ENCODE data around the genes PCDHB5, PCDHB16, PCDHB11, PCDHB13 and NDFIP1.

GRCh38 chr5:141039905-141041008 lies 10.9 kb upstream of the PCDHB1 start:
- PRO-cap, result no peak

- PRO-cap, result no peak
Measured at GRCh38 chr5:141134868-141135460, at the start of gene PCDHB5. Gene PCDHB5 (plus strand): TSS chr5:141135206.

DNA sequence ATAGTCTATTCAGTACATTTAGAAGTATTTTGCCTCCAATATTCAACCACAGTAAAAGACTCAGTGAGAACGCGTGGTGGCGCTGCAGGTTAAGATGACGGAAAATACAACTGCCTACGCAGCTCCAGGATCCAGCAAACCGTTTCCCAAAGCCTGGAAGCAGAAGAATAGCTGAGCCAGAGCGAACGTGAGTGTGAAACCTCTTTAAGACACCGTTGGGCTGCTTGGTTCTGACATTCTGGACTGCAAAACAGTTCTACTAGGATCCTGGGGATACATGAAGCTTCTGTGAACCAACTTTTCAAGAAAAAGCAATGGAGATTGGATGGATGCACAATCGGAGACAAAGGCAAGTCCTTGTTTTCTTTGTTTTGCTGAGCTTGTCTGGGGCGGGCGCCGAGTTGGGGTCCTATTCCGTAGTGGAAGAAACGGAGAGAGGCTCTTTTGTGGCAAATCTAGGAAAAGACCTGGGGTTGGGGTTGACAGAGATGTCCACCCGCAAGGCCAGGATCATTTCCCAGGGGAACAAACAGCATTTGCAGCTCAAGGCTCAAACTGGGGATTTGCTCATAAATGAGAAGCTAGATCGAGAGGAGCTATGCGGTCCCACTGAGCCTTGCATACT lies at the start of gene PCDHB16:
Gene PCDHB16 (plus strand): TSS at position 142 of the 625 bp plus-strand sequence.
- PRO-cap, result no peak

DNA sequence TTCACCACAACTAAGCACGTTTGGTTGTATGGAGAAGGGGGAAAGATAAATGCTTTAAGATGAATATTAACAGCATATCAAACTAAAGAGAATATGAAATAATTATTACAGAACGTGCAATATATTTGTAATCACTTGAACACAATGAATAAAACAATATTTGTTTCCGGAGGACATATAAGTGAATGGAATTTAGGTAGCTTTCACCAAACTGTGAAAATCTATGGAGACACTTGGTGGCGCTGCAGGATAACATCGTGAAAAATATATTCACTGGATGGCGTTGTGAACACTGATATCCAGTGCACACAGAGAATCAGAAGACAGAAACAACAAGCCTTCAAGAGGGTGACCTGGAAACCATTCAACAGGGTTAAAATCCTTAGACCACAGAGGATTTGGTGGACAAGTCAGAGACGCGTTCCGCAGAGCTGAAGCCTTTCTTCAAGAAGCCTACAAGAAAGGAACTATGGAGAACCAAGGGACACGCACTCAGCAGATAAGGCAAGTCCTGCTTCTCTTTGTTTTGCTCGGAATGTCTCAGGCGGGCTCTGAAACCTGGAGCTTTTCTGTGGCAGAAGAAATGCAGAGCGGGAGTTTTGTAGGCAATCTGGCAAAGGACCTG lies at the start of gene PCDHB11:
Gene PCDHB11 (plus strand): TSS at position 322 of the 625 bp plus-strand sequence.
- PRO-cap, result no peak

DNA sequence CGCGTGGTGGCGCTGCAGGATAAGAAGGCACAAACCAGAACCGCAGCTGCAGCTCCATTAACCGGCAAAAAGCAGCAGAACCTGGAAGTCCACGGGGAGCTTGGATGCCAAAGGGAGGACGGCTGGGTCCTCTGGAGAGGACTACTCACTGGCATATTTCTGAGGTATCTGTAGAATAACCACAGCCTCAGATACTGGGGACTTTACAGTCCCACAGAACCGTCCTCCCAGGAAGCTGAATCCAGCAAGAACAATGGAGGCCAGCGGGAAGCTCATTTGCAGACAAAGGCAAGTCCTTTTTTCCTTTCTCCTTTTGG lies at the start of gene PCDHB13:
Gene PCDHB13 (plus strand): TSS at position 49 of the 317 bp plus-strand sequence.
- PRO-cap, result no peak

DNA sequence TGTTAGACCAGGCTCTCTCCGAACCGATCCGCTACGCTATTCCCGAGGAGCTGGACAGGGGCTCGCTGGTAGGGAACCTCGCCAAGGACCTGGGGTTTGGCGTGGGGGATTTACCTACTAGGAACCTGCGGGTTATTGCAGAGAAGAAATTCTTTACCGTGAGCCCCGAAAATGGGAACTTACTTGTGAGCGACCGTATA lies 323 bp downstream of the PCDHGB3 start:
- PRO-cap, result no peak

DNA sequence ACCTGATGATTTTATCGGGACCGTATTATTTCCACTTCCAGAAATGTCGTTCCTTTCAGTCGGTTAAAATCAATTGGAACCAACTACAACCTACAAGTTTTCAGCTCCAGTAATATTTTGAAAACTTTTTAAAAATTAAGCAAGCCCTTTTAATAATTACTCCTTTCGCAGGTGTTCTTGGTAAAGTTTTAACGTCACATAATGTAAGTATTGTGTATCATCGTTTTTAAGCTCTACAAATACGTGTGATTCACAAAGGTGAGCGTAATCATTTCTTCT lies 247 bp upstream of the PCDHGA11 start:
- PRO-cap, result no peak

DNA sequence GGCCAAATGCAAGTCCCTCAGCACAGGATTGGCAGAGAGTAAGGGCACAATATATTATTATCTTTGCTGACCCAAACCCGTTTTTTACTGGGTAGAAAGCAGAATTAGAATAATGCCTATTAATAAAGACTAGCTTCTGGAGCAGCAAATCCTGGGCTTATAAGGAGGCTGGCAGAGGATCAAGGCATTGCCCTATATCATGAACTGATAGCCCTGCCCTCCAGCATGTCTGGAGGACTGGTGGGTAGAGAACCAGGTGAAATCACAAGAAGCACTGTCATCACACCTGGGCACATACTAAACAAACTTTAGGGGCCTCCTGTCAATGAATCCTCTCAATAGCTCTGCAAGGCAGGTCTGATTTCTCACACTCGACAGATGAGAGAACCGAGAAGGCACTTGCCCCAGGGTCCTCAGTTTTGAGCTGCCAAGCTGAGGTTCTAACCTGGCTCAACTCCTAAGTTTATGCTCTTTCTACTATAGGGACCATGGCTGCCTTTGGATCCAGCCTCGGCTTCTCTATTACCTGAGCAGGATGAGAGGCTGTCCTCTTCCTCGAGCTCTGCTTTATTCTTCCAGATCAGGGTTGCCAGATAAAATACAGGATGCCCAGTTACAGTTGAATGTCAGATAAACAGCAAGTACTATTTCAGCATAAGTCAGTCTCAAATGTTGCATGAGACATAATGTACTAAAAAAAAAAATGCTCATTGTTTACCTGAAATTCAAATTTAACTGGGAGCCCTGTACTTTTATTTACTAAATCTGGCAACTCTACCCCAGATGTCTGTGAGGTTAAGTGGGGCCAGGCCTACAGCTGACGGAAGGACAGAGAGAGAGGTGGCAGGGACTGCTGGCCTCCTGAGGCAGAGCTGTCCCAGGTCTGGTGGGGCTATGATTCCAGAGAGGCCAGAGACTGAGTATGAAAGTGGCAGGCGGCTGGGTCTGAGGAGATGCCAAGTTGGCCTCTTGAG lies 18.0 kb downstream of the PCDHGC5 start:
- PRO-cap, result no peak

DNA sequence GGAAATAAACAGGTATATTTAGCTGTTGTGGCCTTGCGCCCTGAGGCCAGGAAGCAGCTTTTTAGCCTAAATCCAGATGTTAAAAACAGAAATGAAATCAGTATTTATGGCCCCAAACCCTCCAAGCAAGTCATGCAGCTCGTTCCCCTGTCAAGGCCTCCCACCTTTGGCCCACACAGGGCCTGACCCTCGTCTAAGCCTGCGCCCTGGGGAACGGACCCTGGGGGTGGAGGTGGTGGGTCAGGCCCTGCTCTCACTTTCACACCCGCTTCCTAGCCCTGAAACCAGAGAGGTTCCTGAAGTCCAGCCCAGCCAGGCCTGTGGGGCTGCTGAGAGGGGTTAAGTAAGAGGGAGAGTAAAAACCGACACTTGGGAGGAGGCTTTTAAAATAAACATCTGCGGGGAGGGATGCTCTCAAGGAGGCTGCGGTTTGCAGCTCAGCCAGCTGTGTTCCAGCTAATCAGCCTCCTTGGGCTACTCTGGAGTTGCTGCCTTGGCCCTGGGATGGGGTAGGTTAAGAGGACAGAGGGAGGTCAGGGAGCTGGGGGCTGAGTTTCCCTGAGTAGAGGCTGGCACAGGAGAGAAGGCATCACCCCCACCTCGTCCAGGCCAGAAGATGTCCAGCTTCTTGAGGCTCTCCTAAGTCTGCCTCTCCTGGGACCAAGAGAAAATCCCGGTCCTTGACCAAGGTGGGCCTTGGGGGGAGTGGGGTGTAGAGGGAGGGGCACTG lies 18.9 kb downstream of the PCDHGC5 start:
- PRO-cap, result no peak

DNA sequence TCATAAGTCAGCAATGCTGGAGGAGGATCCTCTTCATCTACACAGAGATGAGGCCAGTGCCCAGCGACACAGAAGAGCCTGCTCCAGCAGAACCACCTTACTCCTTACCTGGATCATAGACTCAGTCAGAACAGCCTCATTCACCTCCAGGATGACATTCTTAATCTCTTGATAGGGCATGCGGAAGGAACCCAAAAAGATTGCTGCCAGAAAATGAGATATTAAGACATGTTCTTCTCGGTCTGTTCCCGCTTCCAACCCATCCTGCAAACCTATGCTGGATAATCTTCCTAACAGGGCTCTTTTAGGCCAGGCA lies 40.6 kb downstream of the PCDHGC5 start:
- PRO-cap, result no peak

DNA sequence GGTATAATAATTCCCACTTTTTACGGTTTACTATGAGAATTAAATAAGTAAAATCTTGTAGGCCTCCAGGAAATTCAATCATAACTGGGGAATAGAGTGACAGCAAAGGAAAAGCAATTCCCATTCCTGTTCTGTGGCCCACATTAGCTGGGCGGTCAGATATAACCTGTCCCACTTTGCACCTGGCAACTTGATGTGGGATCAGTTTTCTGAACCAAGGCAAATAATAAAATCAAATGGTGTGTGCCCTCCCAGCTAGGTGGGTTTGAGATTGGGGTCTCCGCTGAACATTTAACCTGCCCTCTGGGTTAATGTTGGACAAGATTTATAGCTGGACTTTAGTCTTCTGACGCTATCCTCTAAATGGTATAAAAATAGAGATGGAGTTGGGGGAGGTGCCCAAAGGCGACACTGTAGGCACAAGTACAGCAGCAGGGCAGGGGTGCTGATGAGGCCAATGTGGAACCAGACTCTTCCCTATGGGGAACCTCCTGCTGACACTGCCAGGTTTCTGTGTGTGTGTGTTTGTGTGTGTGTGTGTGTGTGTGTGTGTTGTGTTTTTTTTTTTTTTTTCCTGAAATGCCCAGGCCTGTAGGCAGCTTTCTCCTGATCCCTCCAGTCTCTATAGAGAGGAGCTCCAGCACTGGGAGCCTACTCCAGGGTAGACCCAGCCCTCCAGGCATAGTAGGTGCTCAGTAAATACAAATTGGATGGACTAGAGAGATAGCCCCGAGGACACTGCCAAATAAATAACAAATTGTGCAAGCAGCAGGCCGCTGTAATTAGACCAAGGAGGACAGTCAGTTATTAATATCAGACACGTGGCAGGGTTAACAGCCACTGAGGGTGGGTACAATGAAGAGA lies 37.9 kb downstream of the PCDH1 start:
- PRO-cap, result no peak

DNA sequence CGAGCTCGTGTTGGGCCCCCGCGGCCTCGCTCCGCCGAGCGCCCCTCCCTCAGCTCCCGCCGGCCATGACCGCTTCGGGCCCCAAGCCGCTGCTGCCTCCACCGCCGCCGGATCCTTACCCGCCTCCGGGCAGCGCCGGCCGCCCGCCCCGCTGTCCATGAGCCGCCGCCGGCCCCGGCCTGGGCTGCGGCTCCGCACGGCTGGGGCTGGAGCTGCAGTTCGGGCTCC lies 192 bp downstream of the PCDH1 start:
- PRO-cap, result no peak

GRCh38 chr5:141996879-141997613 lies 15.8 kb downstream of the GNPDA1 start:
- PRO-cap, result no peak

- PRO-cap, result no peak
Measured at GRCh38 chr5:142104475-142105016, 4.0 kb upstream of the NDFIP1 start.

DNA sequence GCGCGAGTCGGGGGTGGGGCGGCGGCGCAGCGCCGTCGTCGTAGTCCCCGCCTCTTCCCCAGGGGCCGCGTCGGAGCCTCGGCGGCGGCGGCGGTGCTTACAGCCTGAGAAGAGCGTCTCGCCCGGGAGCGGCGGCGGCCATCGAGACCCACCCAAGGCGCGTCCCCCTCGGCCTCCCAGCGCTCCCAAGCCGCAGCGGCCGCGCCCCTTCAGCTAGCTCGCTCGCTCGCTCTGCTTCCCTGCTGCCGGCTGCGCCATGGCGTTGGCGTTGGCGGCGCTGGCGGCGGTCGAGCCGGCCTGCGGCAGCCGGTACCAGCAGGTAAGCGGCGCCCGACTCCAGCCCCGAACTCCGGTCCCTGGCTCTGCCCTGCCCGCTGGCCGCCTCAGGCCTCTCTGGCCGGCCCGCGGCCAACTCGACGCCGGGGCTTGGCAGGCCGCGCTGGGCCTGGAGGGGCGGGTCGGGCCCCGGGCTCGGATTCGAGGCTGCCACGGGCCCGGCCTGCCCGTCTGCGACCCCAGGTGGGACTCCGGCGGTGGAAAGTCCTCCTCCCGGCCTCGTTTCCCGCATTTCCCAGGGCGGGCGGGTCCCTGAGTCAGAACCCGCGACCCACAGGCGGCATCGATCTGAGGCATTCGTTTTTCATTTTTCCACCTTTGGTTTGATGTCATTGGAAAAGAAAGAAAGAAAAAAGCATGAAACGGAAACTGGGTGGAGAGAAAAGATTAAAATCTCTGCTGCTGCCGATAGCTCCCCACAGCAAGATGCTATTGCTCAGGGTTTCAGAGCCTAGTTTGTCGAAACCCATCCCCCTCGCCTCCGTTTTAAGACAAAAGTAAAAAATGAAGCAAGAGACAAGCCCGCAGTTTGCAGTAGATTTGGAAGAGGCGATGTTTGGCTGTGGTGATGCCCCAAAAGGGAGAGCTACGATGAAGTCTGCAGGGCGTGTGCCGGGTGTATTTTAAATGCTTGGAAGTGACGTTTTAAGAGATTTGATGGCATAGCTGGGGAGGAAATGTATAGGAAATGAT lies at the start of gene NDFIP1:
Gene NDFIP1 (plus strand): TSS at position 61 of the 1,029 bp plus-strand sequence.
- PRO-cap, result bidirectional peak, plus-strand start at position 61 of the sequence, minus-strand start outside the sequence; unidirectional peak, plus-strand start at position 346 of the sequence

GRCh38 chr5:142143434-142144217 lies 35.0 kb downstream of the NDFIP1 start:
- PRO-cap, result no peak

DNA sequence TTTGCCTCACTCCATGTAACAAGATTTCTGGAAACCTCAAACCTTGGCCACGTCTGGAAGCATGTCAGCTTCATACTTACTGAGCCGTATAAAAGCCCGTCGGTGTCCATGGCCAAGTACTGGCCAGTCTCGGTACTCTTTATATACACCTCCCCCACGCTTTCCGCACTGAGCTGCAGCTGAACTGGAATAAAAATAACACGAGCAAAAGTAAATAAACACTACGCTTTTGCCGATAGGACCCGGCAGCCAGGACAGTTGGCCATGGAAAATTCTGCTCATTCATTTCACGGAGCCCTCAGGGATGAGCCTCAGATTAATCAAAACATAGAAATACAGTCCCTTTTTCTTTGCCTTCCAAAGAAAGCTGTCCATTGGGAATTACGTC lies 85.3 kb downstream of the FGF1 start:
- PRO-cap, result no peak

DNA sequence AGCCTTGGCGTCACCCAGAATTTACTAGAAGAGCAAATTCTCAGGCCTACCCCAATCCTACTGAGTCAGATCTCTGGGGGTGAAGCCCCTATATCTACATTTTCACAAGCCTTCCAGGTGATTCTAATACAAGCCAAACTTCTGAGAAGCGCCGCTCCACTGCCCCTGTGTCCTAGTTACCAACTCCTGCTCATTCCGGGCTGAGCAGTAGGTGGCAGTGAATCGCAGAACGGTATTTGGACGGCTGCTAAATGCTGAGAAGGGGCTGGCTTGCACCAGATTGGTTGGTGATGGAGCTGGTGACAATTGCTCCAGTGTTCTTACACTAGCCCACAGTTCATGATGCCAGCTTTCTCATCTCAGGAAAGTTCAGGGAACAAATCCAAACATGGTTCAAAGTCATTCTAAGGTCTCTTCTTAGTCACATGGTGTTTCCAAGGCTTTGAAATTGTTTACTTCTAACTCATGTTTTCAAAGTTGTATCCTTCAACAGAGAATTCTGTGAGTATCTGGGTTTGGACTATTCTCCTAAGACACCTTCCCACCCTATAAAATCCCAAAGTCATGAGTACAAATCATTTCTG lies 31.1 kb upstream of the FGF1 start:
- PRO-cap, result no peak

DNA sequence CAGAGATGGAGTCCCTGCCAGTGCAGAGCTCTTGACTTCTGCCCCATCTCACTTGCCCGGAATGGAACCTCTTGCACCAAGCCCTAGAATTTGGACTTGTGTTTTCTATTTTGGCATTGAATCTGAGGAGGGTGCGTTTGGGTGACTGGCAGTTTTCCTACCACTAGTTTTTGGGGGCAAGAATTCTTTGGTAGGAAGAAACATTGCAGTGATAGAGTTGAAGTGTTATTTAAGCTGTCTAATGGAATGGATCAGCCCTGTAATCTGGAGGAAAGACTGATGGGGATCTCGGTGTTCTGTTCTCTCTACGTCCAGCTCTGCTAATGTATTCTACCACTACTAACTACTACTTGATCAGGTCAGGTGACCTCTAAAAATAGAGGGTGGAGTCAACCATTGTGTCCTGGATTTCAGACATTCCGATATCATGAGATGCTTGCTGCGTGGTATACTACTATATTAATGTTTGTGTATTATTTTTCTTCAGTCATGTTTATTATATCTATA lies 2.6 kb downstream of the ARHGAP26 start:
- PRO-cap, result no peak

DNA sequence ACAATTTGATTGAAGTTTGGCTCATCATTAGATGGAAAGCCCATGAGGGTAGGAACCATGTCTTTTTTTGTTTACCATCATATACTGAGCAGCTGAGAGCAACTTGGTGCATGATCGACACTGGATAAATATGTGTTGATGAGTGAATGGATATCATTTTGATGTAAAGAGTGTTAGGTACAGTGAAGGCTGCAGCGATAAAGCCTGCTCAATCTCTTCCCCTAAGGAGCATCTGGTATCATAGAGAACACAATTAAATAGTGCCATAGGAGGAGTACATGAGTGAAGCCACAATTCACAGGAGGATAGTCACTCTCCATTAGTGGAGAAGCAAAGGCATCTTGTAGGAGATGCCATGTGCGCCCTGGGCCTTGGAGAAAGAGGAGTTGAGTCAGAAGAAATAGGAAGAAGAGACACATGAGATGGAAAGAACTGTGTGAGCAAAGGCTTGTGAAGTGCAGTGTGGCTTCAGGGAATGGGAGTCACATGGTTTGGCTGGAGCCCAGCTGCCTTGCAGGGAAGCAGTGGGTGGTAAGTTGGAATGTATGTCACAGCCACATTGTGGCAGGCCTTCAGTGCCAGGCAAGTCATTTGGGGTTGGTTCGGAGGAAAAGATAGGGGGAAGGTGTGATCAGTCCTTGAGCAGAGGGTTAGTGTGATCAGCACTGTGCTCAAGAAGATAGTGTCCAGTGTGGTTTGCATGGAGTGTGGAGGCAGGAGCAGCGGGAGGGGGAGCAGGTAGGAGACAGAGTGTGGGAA lies 46.2 kb downstream of the ARHGAP26 start:
- PRO-cap, result no peak

Measured in ascending aorta (tissue), 1 donor.